ENCODE results near the genes C21orf58 and DIP2A.

- PRO-cap, 2 experiments, result peak in 2 of 2 experiments; most common minus-strand start chr21:46323870 (in 2)
- RAMPAGE, long total RNA, 5 experiments, result start-site peak on the minus strand in 2 of 5 experiments, at chr21:46323865-46323886 at its widest, 7 to 11 reads per replicate
These were observed at the start of gene C21orf58 for GRCh38 chr21:46323365-46323950. TSS of gene C21orf58 (minus strand) at chr21:46323870.

GRCh38 chr21:46378869-46379482 lies 55.0 kb downstream of the PCNT start:
- PRO-cap, 2 experiments, result no peak in any of the 2 experiments
- RAMPAGE, long total RNA, 5 experiments, result no peak in any of the 5 experiments

GRCh38 chr21:46458768-46459259 lies at the start of gene DIP2A:
TSS of gene DIP2A (plus strand) at chr21:46458891.
- PRO-cap, 2 experiments, result peak in 2 of 2 experiments; most common plus-strand start chr21:46458895 (in 2)
- RAMPAGE, long total RNA, 5 experiments, result no peak in any of the 5 experiments

GRCh38 chr21:46551330-46552151 lies 53.3 kb downstream of the S100B start:
- PRO-cap, 2 experiments, result no peak in any of the 2 experiments
- RAMPAGE, long total RNA, 5 experiments, result no peak in any of the 5 experiments

GRCh38 chr21:46554046-46554412 lies 50.9 kb downstream of the S100B start:
- PRO-cap, 2 experiments, result no peak in any of the 2 experiments
- RAMPAGE, long total RNA, 5 experiments, result no peak in any of the 5 experiments